Zone of skin (tissue), 1 donor: ENCODE measurements around a stretch of chr20.

- RRBS = no CpG with 5 or more reads among the region's 15 CpGs
Observed at GRCh38 chr20:38217500-38218238, 42.9 kb downstream of the KIAA1755 start.

DNA sequence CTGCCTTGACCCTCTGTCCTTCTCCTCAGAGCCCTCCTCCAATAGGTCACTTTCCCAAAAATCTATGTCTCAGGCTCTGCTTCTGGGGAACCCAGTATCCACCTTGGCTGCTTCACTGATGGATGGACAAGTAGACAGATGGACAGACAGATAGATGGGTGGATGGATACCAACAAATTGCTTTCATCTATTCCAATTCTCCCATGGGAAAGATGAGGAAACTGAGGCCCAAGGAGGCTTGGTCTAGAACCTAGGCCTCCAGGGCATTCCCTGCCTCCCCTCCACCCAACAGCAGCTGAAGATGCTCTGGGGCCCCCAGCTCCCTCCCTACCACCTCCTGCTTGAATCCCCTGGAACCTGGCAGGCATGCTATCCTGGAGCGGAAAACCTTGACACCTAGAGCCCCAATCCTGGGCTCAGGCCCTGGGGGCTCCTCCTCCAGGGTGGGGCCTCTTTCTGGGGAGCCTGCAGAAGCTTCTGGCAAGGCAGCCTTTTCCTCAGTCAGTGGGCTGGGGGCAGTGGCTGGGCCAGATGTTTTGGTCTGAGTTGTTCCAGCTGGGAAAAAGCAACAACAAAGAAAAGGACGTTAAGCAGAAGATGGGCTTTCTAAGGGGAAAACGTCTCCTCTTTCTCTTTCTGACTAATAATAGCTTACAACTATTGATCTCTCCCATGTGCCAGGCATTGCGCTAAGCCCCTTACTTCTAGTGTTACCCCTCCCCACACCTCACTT, 21.2 kb downstream of the KIAA1755 start:
- RRBS = no CpG with 5 or more reads among the region's 4 CpGs

GRCh38 chr20:38317292-38317726, 13.4 kb downstream of the BPI start:
- RRBS = no CpG with 5 or more reads among the region's 2 CpGs

GRCh38 chr20:38577264-38577636, 3.7 kb upstream of the ADIG start:
- RRBS = no CpG with 5 or more reads among the region's 2 CpGs

DNA sequence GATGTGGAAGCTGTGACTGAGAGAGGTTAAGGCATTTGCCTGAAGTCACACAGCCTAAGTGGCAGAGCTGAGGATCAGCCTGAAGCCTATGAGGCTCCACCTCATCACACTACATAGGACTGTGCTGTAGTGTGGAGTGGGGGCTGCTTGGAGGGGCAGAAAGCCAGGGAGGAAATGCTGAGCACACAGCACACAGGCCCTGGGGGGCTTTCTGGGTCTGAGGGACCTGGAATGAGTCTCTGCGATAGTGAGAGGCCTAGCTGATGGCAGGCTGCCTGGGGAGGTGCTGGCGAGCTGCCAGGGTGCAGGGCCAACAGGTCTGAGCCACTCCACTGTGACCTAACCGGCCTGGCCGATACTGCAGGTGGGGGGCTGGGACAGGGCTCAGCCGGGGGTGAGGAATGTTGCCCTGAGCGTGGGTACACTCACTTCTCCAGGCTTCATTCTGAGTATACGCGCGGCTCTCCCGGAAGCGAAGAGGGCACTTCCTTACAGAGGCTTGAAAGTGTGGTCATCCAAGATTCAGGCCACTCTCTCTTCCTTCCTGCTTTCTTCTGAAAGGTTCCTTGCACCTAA, 18.5 kb downstream of the ADIG start:
- RRBS = 50% methylated on average over 8 of the region's 11 CpGs

GRCh38 chr20:38755421-38755686, 7.1 kb downstream of the ACTR5 start:
- RRBS = no CpG with 5 or more reads among the region's 3 CpGs

DNA sequence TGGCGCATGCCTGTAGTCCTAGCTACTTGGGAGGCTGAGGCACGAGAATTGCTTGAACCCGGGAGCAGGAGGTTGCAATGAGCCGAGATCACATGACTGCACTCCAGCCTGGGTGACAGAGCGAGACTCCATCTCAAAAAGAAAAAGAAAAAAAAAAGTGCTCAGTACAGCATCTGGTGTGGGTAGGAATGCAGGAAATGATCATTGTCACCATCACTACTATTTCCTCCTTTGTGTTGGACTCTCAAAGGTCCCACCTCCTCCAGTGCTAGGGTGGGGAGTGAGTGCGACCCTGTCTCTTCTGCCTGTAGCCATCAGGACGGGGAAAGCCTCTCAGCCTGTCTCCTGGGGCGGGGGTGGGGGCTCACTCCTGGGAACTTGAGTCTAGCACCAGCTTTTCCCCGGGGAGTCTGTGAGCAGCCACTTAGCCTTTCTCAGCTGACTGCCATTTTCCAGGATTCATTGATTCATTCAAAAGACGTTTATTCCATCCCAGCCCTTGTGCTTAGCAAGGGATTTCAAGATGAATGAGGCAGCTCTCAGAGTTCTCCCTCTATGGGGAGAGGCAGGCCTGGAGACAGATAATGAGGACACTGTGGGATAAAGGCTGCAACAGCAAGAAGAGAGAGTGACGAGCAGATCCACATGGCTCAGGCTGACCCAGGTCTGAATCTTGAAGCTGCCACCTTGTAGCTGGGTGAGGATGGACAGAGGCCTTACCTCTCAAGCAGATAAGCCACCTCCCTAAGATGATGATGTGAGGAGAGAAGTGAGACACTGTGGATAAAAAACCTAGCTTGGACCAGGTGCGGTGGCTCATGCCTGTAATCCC, 3.6 kb downstream of the PPP1R16B start:
- RRBS = no CpG with 5 or more reads among the region's 12 CpGs

DNA sequence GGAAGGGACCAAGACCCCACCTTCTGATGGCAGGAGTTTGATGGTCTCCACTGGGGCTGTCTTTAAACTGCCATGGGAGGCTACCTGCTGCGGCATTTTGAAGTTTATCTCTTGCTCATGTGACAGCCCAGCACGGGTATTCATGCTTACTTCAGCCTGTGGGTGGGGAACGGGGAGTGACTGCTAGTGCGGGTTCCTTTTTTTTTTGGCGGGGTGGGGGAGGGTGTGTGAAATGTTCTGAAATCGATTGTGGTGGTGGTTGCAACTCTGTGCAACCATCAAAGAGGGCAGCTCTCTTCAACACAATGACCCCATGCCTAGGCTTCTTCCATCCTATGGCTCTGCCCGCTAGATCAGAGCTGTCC, 53.6 kb downstream of the PPP1R16B start:
- RRBS = no CpG with 5 or more reads among the region's 7 CpGs

DNA sequence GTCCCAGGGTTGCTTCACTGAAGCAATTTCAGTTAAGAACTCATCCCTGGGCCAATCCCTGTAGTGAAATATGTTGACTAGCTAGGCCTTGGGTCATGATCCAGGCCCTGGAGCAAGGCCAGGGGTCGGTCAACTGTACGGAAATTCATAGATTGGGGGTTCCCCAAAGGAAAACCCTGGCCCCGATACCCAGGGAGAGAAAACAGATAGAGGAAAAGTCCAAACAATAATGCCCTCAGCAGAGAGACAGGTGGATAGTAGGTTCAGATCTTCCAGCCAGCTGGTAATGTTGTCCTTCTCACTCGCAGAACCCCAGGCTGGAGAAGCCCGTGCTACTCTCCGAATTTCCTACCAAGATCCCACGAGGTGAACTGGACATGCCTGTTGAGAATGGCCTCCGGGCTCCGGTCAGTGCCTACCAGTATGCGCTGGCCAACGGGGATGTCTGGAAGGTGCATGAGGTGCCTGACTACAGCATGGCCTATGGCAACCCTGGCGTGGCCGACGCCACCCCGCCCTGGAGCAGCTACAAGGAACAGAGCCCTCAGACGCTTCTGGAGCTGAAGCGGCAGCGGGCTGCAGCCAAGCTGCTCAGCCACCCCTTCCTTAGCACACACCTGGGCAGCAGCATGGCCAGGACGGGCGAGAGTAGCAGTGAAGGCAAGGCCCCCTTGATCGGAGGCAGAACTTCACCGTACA, 8.2 kb upstream of the FAM83D start:
- RRBS = no CpG with 5 or more reads among the region's 22 CpGs

DNA sequence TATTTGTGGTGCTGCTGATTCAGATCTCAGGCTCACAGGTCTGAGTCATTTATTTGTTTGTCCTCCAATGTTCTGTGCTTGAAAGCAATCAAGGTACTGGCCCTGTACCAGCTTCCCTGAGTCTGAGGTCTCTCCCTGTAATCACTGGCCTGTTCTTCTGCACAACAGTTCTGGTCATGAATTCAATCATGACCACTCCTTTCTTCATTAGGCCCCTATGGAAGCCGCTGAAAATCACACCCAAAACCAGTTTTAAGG, 827.6 kb downstream of the MAFB start:
- RRBS = no CpG with 5 or more reads among the region's 1 CpG

DNA sequence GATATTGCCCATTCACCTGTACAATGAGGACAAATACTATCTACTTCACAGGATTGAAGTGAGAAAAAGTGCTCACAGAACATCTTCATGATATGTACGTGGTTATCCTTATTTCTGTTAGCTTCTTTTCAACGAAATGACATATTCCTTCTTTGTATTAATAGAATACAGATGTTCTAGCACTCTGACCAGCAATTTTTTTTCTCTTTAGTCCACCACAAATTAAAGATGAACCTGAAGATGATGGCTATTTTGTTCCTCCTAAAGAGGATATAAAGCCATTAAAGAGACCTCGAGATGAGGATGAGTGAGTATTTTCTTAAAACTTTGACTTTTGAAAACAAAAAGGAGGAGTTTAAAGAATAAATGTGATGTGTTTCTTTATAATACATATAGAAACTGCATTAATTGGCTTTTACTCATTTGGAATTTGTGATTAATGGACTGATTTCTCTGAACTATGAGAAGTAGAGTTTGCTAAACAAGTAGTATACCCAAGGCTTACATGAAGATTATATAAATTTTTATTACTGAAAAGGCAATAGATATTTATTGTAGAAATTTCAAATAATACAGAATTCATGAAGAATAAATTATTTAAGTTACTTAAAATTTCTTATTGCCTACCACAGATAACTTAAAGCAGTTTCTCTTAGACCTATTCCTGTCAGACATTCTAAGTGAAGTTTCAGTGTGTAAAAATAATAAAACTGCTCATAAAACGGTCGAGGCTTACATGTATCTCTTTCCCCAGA, 51.4 kb downstream of the TOP1 start:
- RRBS = no CpG with 5 or more reads among the region's 5 CpGs

- RRBS = 3% methylated on average over 2 of the region's 9 CpGs
Observed at GRCh38 chr20:41145710-41146319, 8.5 kb downstream of the PLCG1 start.

- RRBS = no CpG with 5 or more reads among the region's 17 CpGs
Observed at GRCh38 chr20:41173607-41174344, 36.4 kb downstream of the PLCG1 start.

- RRBS = no CpG with 5 or more reads among the region's 26 CpGs
Observed at GRCh38 chr20:41202662-41203733, 65.7 kb downstream of the PLCG1 start.

- RRBS = no CpG with 5 or more reads among the region's 5 CpGs
Observed at GRCh38 chr20:41559519-41560174, 58.5 kb downstream of the CHD6 start.

DNA sequence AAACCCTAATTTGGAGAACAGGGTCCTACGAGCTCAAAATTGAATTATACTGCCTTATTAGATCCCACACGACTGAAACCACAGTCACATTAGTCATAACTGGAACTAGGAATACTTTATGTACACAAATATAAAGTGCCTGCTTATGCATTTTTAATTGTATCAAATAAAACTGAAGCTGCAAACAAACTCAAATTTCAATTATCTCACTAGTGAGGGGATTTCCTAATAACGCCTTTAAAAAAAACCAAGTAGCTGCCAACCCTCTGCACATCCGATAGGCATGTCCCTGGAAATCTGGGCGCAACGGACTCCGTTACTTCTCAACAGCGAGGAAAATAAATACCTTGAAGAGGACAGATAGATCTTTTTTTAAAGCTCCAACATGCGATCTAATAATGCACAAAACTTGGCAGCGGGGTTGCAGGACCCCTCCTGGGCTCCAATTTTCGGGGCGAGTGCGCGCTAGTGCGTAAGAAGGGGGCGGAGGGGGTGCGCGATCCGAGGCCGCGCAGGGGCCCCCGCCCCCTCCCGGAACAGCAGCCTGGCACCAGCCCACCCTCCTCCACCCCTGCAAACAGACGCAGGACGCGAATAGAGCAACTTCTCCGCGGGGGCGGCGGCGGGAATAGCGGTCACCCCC, 799 bp downstream of the CHD6 start:
- RRBS = no CpG with 5 or more reads among the region's 32 CpGs

- RRBS = no CpG with 5 or more reads among the region's 4 CpGs
Observed at GRCh38 chr20:42113349-42113776, 495.2 kb upstream of the CHD6 start.

DNA sequence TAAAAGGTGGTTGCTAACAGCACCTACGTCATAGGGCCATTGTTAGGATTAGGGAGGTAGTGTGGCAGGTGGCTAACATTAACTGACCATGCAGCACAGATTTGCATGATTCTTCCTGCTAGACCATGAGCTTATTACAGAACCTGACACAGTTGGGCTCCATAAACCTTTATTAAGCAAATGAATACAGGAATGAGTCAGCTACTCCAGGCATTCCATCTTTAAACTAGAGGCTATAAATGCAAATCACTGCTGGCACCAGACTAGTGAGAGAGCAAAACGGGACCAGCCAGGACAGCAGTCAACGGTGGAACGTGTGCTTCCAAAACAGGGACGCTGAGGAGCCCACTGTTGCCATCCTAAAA, 440.1 kb downstream of the PTPRT start:
- RRBS = no CpG with 5 or more reads among the region's 5 CpGs

- RRBS = no CpG with 5 or more reads among the region's 4 CpGs
Observed at GRCh38 chr20:42837485-42837944, 352.2 kb downstream of the PTPRT start.